ENCODE data around the gene FADS1.

- PRO-cap = no peak
CAGE:
- cytosol, long polyA plus RNA = no peak
- long polyA plus RNA = no peak
- nucleus, long polyA plus RNA = no peak
Measured at GRCh38 chr11:61338935-61339476, 6.0 kb downstream of the TKFC start.

DNA sequence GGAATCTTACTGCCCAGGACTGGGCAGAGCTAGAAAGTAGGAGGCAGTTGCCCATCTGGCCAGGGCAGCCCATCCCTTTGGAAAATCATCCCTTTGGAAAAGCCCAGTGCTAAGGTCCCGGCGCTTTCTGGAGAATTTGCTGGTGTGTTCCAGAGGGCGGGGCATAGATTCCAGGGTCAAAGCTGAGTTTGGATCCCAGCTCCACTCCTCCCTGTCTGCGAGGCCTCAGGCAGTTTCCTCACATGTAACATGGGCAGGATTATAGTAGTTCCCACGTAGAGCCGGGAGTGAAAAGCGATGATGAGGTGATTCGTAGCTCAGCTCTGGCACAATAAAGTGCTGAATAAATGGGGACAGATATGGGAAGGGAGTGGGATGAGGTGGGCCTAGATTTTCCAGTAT, 3.8 kb upstream of the PPP1R32 start:
- PRO-cap = no peak
CAGE:
- cytosol, long polyA plus RNA = no peak
- long polyA plus RNA = no peak
- nucleus, long polyA plus RNA = no peak

DNA sequence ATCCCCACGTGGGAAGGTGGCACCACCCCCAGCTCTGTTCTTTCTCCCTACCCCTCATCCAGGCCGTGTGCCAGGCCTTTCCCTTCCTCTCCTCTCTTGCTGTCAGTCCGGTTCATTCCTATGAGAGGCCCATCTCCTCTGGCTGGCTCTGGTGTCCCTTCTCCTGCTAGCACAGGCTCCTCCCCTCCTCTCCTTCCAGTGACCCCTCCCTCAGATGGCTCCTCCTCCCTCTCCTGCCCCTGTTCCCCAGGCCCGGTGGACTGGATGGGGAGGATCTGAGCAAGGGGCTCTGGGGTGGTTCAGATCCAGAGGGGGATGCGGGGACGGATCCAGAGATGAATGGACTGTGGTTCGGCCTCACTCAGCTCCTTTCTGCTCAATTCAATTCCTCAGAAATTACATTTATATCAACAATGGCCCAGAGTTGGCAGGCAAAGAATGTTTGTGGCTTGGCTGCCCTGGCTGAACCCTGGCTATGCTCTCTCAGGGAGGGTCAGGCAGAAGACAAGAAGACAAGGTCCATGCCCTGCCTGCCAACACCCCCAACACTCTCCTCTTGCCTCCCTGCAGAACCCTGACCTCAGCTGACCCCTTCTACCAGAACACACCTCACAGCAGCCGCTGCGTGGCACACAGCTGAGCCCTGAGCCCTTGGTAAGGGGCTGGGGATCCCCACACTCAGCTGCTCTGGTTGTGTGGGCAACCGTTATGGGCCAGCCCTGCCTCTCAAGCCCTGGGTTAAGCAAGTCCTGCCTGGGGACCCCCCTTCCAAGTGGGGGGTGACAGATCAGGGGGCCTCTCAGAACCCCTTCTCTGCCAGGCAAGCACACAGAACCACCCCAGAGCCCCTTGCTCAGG, 9.2 kb downstream of the PPP1R32 start:
- PRO-cap = no peak
CAGE:
- cytosol, long polyA plus RNA = no peak
- long polyA plus RNA = no peak
- nucleus, long polyA plus RNA = no peak

DNA sequence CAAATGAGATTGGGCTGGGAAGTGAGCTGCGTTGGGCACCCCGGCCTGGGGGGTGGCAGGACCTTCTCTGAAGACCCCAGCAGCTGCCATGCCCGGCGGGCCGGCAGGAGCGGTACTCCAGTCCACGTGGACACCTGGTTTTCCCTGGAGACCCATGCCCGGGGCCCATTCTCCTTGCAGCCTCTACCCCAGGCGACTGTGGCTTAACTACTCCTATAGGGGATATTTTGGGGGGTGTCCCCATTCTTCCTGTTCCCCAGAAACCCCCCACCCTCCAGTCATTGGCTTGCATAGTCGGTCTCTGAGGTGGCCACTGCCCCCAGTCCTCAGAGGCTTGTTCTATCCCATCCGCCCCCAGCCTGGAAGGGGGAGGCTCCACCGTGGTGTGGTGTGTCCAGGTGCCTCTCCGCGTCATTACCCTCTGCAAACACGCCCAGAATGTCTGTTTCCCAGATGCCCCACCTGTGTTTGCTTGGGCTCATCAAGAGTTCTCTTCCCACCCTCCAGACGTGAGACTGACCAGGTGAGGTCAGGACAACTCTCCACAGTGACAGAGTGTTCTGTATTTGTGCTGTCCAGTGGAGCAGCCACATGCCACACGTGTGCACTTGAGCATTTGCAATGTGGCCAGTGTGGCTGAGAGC, 24.7 kb downstream of the LRRC10B start:
- PRO-cap = no peak
CAGE:
- cytosol, long polyA plus RNA = no peak
- long polyA plus RNA = no peak
- nucleus, long polyA plus RNA = no peak

- PRO-cap = no peak
CAGE:
- cytosol, long polyA plus RNA = no peak
- long polyA plus RNA = no peak
- nucleus, long polyA plus RNA = no peak
Measured at GRCh38 chr11:61539032-61539314, 30.4 kb downstream of the LRRC10B start.

DNA sequence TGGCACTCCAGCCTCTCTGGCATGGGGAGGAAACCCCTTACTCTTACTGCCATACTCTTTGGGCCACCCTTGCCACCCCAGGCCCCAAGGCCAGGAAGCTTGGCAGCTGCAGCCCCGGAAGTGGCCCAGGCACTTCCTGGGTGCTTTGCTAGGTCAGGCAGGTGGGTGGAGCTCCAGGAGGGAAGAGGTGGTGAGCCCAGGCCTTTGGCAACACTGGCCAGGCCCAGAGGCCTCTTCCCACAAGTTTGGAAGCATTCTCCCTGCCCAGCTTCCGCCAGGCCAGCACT, 19.8 kb downstream of the TMEM258 start:
- PRO-cap = no peak
CAGE:
- cytosol, long polyA plus RNA = no peak
- long polyA plus RNA = no peak
- nucleus, long polyA plus RNA = no peak

GRCh38 chr11:61777050-61777901, 15.1 kb downstream of the TMEM258 start:
- PRO-cap = no peak
CAGE:
- cytosol, long polyA plus RNA = no peak
- long polyA plus RNA = no peak
- nucleus, long polyA plus RNA = no peak

- PRO-cap = no peak
CAGE:
- cytosol, long polyA plus RNA = no peak
- long polyA plus RNA = no peak
- nucleus, long polyA plus RNA = no peak
Measured at GRCh38 chr11:61782651-61783455, 9.5 kb downstream of the TMEM258 start.

DNA sequence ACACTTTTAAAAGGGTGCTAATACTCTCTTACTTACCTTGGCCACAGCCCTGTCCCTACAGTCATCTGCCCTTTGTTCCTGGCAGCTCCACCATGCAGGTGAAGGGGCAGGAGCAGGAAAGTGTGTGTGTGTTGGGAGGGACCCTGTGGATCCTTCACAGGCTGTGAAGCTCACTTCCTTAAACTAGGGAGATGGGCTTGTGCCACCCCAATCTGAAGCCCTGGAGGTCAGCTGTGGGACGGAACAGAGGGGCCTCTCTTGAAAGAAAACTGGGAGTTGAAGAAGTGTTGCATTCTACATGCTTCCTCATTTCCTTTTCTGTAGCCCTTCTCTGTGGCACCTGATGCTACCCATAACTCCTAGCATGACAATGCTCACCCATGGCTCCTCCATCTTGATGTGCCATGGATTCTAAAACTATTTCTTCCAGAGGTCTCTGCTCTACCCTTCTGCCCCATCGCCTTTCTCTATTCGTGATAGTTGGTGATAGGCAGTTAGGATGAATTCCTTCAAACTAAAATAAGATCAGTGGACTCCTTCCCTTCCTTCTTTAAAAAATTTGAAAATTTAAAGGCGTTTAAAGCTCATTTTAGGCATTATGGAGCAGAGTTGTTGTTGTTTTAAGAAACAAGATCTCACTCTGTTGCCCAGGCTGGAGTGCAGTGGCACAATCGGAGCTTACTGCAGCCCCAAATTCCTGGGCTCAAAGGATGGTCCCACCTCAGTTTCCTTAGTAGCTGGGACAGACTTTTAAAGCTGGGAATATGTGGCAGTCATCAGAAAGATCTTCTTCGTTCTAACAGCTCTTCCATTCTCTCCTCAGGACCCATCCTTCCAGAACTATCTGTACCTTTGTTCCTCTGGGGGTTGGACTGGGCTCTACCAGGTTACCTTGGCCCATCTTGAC, 11.4 kb downstream of the FADS1 start:
- PRO-cap = no peak
CAGE:
- cytosol, long polyA plus RNA = no peak
- long polyA plus RNA = no peak
- nucleus, long polyA plus RNA = no peak

GRCh38 chr11:61810575-61811219, 6.1 kb downstream of the FADS1 start:
- PRO-cap = no peak
CAGE:
- cytosol, long polyA plus RNA = no peak
- long polyA plus RNA = no peak
- nucleus, long polyA plus RNA = no peak

DNA sequence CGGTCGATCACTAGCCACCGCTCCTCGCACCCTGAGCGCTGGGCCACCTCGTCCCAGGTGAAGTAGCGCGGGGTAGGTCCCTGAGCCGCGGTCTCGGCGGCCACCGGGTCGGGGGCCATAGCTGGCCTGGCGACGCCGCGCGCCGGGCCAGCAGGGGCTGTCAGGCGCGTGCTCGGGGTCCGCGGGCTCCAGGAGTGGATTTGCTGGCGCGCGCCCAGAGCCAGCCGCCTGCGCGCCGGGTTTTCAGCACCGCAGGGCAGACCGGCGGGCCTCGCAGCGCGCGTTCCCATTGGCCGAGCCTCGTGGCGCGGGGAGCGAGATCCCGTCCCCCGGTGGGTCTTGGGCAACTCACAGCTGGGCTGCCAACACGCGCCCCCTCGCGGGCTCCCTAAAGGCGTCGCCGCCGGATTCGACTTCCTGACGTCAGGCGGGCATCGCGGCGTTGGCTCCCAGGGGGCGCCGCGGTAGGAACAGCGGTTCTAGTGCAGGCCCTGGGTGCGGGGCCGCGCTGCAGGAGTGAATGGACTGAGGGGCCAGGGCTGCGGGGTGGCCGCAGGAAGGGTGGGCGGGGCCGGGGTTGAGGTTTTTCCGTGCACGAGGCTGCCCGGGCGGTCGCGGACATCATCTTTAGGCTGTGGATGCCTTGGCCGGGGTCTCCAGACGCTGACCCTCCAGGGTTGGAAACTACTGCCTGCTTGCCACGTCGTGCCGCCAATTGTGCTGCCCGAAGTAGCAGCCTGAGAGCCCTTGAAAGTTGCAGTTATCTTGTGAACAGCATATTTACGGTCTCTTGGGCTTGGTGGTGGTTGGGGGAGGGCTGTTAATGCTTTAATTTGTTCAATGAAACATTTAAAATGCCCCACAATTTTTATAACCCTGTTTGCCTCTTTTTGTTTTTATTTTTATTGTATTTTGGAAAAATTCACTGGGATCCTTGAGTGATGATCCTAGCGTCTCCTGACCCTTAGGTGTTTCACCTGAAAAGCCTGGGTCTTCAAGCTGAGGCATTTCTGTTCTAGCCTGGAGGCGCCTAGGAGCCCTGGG, at the start of gene FADS1:
TSS of gene FADS1 (minus strand) at position 364 of the 1,044 bp plus-strand sequence.
- PRO-cap = bidirectional peak, plus-strand start at position 482 of the sequence, minus-strand start at position 427 of the sequence
CAGE:
- cytosol, long polyA plus RNA = start-site peak on the minus strand centred at position 304 of the sequence, 135 bp wide, 183 and 133 reads in 2 replicates
- long polyA plus RNA = start-site peak on the minus strand centred at position 243 of the sequence, 76 bp wide, 94 and 106 reads in 2 replicates
- nucleus, long polyA plus RNA = no peak

GRCh38 chr11:61842140-61842684, 14.1 kb downstream of the FADS2 start:
- PRO-cap = no peak
CAGE:
- cytosol, long polyA plus RNA = no peak
- long polyA plus RNA = no peak
- nucleus, long polyA plus RNA = no peak

DNA sequence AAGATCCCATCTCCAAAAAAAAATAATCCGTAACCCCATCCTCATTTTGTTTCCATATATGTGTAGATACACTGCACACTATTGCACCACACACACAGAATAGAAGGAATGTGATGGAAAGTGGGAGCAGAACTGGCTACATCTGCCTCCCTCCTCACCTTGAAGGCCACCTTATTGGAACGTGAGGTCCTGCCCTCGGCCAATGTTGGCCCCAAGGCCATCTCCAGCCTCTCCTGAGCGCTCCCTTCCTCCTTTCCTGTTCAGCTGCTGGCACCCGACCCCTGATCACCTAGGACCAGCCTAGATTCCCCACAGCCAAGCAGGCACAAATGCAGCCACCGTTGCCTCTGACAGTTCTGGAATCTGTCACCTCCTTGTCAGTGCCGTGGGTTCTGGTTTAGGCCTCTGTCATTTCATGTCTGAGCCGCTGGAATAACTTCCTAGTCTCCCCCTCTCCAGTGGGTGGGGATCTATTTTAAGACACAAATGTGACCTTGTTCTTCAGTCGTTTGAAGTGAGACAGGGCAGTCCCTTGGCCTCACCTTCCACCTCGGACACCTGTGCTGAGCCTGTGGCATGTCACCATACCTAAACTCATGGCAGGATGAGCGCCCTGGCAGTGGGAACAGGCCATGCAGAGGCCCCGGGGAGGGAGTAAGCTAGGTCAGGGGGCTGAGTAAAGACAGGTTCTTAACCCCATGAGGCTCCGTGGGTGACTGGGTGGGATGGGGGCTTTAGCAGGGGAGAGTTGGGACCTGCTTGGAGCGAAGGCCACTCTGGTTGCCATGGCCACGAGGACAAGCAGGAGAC, 29.7 kb downstream of the FADS3 start:
- PRO-cap = no peak
CAGE:
- cytosol, long polyA plus RNA = no peak
- long polyA plus RNA = no peak
- nucleus, long polyA plus RNA = no peak

- PRO-cap = no peak
CAGE:
- cytosol, long polyA plus RNA = no peak
- long polyA plus RNA = no peak
- nucleus, long polyA plus RNA = no peak
Measured at GRCh38 chr11:61980656-61981013, 13.2 kb upstream of the FTH1 start.

DNA sequence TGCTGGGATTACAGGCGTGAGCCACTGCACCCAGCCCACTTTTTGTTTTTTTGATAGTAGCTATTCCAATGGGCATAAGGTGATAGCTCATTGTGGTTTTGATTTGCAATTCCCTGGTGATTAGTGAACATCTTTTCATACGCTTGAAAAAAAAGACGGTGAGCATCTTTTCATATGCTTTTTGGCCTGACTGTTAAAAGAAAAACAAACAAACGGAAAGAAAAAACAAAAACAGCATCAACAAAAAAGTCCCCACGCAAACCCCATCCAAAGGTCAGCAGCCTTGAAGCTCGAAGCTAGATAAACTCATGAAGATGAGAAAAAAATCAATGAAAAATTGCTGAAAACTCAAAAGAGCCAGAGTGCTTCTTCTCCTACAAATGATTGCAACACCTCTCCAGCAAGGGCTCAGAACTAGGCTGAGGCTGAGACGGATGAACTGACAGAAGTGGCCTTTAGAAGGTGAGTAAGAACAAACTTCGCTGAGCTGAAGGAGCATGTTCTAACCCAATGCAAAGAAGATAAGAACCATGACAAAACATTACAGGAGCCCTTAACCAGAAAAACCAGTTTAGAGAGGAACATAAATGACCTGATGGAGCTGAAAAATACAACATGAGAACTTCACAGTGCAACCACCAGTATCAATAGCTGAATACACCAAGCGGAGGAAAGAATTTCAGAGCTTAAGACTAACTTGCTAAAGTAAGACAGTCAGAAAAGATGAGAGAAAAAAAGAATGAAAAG, 18.4 kb upstream of the FTH1 start:
- PRO-cap = no peak
CAGE:
- cytosol, long polyA plus RNA = no peak
- long polyA plus RNA = no peak
- nucleus, long polyA plus RNA = no peak

DNA sequence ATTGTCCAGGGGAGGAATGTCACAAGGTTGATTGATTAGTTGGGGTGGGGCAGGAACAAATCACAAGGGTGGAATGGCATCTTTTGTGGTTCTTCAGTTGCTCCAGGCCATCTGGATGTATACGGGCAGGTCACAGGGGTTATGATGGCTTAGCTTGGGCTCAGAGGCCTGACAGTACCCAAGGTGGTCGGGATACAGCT, 77.4 kb upstream of the FTH1 start:
- PRO-cap = no peak
CAGE:
- cytosol, long polyA plus RNA = no peak
- long polyA plus RNA = no peak
- nucleus, long polyA plus RNA = no peak

- PRO-cap = no peak
CAGE:
- cytosol, long polyA plus RNA = no peak
- long polyA plus RNA = no peak
- nucleus, long polyA plus RNA = no peak
Measured at GRCh38 chr11:62046717-62047366, 77.0 kb upstream of the INCENP start.

GRCh38 chr11:62124252-62124854, 542 bp downstream of the INCENP start:
- PRO-cap = no peak
CAGE:
- cytosol, long polyA plus RNA = no peak
- long polyA plus RNA = no peak
- nucleus, long polyA plus RNA = no peak

DNA sequence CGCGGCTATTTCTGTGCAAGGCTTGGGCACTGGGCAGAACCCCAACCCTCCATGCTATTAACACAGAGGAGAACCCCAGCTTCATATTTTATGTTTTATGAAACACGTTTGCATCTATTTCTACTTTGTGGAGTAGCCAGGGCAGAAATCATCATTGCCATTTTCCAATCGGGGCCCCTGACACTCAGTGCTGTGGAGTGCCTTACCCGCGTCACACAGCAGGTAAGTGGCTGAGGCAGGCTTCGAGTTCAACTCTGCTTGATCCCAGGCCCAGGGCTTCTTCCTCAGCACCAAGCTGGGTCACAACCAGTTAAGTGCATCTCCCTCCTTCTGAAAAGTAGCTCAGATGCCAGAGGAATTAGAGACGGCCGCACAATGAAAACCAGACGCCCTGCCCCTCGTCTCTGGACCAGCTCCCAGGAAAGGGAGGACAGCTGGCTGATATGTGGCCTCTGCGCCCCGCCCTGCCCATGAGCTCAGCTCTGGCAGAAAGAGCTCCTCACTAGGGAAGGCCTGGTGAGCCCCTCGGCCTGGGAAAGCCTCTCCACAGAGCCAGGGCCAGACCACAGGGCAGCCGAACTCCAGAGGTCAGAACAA, 18.2 kb upstream of the SCGB1A1 start:
- PRO-cap = no peak
CAGE:
- cytosol, long polyA plus RNA = no peak
- long polyA plus RNA = no peak
- nucleus, long polyA plus RNA = no peak

DNA sequence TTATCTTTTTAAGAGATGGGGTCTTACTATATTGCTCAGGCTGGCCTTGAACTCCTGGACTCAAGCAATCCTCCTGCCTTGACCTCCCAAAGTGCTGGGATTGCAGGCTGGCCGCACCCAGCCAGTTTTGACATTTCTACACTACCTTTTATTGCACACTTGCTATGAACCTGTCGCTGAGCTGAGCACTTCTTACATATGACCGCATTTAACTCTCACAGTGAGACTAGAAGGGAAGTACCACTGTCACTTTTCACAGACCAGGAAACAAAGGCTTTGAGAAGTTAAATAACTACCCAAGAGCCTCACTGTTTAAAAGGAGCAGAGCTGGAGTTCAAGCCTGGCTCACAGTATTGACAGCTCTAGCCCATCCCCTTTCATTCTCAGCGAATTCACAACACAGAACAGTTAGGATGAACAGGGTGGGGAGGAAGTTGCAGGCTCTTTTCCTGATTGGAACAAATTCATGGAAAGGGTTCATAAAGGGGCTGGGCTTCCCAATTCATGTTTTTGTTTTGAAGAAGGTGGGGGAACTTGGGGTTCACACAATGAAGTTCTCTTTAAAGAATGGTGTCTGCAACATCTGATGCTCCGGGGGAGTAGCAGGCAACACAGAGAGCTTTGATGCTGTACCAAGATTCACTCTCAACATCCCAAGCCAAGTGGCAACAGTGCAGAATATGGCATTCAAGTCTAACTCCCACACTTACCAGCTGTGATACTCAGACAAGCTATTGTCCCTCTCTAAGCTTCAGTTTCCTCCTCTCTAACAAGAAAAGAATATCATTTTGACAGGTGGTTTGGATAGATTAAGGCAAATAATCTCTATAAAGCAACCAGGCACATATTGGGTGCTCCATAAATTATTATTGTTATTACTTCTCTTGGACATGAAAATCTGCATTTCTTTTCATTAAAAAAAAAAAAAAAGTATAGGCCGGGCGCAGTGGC, 17.2 kb downstream of the SCGB1A1 start:
- PRO-cap = no peak
CAGE:
- cytosol, long polyA plus RNA = no peak
- long polyA plus RNA = no peak
- nucleus, long polyA plus RNA = no peak

Measured in A549 (cell line).